AG09309 (cell line): ENCODE results near the genes SLC25A24, STXBP3 and TMEM167B.

GRCh38 chr1:103535985-103536424 is 10.5 kb downstream of the RNPC3 start:
- RRBS = no CpG with 5 or more reads among the region's 4 CpGs

DNA sequence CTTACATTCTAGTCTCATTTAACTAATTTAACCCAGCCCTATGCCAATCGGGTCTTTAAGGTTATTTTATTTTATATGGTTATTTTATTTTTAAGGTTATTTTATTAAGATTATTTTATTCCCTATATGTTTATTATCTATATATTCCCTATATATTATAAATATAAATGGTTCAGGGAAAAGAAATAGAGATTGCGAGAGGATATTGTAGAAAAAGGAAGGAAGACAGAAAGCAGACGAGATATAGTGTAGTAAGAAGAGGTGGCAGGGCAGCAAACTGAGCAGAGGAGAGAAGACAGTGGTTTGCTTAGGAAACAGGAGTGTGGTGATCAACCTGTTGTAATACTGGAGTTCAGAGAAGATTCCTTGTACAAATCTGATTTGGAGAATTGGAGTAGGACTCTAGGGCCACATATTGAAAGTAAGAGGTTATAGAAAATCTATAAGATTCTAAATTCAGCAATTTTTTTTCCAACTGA is 9.8 kb upstream of the AMY2B start:
- RRBS = no CpG with 5 or more reads among the region's 3 CpGs

DNA sequence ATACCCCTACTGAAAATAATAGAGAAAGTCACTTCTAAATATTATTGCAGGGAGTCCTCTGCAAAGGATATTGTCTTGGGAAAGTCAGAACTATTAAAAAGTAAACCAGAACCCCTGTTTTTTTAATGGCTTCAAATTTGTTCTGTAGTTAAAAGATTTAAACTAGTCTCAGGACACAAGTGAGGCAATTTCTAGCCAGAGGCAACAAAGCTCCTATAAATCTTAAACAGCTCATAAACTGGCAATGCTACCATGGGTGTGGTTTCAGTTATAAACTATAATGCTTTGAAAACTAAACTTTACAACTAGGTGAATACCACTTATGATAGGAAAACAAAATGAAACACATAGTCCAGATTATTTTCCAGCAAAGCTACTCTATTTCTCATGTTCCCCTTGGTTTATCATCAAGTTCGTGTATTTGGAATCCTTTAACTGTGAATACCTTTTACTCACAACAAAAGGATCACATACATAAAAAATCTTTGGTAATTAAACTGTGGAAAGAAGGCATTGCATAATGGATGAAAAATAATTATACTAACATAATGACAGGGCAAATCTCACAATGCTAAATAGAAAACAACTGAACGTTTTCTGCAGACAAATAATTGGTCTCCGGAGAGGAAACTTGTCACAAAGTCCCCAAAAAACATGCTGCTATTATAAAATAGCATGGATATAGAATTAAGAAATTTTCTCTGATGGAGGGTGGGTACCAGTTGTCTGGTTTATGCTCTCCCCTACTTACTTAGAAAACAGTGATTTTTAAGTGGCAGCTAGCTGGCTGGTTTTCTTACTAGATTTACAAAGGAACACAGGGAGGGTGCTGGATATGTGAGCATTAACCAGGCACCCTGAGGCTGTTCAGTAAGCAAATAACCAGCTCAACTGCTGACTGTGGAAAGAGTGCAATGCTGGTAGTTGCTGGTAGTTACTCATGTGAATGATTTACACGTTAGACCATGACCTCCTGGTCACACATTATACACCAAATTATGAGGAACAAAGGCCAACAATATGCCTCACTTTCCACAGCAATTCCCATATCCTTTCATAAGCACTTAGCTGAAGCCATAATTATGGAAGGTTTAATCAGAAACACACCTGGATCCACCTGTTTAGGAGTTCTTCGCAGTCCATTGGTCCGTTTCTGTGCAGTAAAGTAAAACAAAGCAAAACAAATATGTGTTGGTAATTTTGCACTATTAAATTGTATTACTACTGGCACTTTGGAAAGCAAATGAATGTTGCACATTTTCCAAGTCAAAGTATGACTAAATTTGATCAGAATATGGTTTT is 282.1 kb downstream of the VAV3 start:
- RRBS = no CpG with 5 or more reads among the region's 6 CpGs

DNA sequence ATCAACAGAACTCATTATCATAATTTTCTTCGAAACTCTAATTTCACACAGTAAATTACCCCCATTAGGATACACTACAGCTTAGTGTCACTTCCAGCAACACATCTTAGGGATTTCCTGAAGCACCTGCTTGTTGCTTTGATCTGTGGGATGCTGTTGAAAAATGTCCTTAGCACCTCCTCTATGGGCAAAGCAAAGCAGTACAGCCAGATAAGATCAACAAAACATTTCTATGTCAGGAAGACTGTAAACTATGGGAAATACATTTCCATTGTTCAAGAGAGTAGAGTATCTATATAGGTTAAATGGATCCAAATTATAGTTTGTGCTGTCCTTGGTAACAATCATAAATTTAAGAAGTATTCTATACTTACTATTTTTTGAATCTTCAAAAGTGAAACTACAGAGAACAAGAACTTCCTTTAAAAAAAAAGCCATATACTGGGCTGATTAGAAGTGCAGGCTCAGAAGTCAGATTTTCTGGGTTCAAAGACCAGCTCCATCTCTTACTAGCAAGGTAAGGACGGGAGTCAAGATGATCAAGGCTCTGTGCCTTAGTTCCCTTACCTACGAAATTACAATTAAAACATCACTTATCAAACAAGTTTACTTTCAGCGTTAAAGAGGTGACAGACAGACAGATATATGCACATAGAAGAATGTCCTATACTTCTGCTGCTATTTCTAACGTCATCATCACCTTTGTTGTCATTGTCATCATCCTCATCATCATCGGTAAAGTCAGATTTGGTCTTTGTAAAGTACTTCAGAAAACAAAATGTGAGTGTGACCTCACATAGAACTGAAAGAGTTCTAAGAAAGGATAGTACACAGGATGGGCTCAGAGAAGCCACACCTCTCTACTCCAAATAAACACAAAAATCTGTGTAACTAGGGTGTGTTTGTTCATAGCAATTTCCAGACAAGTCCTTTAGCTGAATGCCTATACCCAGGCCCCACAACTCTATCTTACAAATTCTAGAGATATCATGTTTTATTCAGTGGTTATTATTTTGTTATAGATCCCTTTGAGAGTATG is 178.8 kb downstream of the VAV3 start:
- RRBS = no CpG with 5 or more reads among the region's 6 CpGs

GRCh38 chr1:107829473-107829879 is 135.5 kb downstream of the VAV3 start:
- RRBS = no CpG with 5 or more reads among the region's 1 CpG

DNA sequence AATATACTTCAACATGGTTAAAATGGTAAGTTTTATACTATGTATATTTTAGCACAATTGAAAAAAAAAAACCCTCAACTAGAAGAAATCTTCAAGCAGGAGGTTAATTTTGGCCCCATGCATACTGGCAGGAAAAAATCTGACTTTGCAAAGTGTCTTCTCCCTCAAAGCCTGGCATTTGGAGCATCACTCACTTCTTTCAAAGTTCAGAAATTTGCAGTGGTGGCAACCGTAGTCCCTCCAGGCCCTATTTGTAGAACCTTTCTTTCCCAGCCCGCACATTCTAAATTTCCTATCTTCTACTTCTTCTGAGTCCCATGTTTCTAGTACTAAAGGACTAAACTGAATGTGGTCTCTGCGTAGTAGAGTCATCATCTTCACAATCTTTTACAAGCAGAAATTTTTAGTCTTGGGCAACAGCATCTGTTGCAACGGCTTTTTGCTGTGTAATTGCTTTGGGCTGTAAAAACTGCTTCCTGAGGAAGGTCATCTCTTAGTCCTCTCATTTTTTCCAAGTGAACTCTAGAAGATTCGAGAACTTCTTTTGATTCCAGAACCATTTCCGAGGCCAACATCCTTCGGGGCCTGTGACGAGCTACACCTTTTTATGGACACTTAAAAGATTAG is 23.9 kb downstream of the VAV3 start:
- RRBS = no CpG with 5 or more reads among the region's 8 CpGs

GRCh38 chr1:108049557-108049949 is 84.6 kb upstream of the VAV3 start:
- RRBS = no CpG with 5 or more reads among the region's 4 CpGs

- RRBS = no CpG with 5 or more reads among the region's 7 CpGs
Observed at GRCh38 chr1:108165442-108166369, 34.4 kb downstream of the SLC25A24 start.

GRCh38 chr1:108199699-108200576 is at the start of gene SLC25A24:
Gene SLC25A24 (minus strand): TSS chr1:108200343.
- RRBS = 1% methylated on average over 10 of the region's 96 CpGs

DNA sequence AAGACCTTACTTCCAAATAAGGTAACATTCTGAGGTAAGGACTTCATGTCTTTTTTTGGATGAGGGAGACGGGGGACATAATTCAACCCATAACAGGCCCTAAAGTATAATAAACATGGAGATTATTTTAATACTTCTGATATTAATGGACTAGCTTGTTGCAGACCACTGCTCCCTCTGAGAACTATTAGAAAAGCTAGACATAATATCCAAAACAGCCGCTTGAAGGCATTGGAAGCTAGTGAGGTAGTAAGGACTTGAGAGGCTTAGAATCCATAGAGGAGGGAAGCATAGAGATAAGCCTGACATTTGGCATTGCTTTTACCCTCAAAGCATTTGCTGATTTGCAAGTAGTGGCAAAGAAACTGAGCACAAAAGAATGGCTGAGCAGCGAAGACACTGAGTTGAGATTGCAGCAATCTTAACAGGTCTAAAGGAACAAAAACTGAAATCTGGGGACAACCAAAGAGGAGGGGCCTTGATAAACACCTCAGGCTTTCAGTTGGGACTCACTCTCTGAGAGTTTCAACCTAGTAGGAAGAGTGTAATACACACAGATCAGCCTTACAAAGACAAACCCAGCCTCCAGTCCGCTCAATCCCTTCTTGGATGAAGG is 43.1 kb downstream of the EEIG2 start:
- RRBS = no CpG with 5 or more reads among the region's 4 CpGs

DNA sequence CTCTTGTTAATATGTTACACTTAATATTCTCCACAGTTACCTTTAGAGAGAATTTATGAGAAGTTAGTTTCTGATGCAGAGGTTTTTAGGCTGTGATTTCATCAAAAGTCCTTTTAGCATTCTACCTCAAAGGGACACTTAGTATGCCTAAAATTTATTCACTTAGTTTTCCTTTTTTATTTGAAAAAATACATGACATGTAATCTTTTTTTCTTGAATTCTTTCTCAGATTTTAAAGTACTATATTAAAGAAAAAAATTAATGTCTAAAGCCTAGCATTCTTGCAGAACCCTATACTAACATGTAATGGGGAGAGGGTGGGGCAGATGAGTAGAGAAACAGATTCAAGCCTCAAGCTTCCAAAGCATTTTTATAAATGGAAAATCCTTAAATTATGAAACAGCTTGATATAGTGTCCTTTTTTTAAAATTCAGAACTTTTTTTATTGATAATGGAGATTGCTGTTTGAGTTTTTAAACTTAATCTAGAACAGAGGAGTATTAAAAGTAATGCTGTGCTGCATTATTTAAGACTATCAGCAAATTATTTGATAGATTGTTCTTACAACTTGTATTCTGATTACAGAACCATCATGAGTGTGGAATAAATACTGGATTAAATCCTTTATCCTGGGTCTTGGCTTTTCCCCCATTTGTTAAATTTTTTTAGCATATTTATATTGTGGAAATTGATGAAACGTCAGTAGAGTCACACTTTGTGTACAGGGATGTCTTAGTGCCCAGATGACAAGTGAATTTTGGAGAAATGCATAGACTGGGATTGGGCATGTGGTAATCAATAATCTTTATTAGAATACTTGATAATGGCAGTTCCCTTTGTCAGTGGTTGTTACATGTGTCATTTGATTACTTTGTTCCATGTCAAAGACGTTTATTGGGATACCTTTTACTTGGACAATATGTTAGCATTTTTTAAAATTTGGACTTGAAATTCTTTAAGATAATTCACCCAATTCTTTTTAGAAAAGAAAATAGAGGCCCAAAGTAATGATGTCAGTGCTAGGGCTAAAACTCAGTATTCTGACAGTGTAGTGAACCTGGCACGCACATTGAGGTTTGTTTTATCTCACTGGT is 8.8 kb downstream of the PRPF38B start:
- RRBS = no CpG with 5 or more reads among the region's 3 CpGs

GRCh38 chr1:108722176-108722799 is 9.6 kb downstream of the FNDC7 start:
- RRBS = no CpG with 5 or more reads among the region's 8 CpGs

DNA sequence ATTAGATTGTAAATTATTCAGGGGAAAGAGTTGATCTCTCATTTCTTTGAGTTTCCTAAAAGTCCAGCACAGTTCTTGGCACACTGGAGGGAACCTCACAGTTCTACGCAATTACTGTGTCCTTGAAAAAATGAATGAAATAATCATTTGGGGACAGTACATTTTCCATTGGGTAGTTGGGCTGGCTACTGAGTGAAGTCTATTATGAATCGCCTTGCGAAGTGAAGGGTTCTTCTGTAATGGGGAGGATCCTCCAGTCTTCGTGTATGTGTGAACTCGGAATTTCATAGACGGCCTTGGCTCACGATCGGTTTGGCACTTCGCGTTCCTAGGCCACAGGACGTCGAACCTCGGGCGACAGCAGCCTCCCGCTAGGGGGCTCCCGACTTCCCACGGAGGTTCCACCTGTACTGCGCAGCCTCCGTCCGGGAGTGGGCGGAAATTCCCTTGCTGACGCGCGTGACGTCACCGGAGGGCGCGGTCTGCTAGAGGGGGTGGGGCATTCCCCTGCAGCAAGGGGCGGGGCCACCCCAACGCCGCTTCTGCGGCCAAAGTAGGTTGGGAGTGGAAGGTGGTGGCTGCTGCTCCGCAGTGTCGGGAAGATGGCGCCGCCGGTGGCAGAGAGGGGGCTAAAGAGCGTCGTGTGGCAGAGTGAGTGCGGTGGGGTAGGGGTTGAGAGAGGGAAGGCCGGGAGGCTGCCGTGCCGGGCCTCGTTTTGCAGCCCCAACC is at the start of gene STXBP3:
STXBP3 (plus strand) TSS at position 539 of the 729 bp plus-strand sequence.
- RRBS = 3% methylated on average over 11 of the region's 44 CpGs

DNA sequence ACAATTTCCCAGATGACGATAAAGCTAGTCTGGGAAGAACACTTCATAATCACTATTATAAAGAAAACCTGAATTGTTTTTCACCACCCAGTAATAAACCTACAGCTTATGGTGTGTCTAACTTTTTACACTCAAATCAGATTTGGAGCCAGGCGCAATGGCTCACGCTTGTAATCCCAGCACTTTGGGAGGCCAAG is 945 bp downstream of the CLCC1 start:
- RRBS = no CpG with 5 or more reads among the region's 3 CpGs

GRCh38 chr1:109090481-109091511 is at the start of gene TMEM167B:
Gene TMEM167B (plus strand): TSS chr1:109090764.
- RRBS = 2% methylated on average over 13 of the region's 57 CpGs

- RRBS = no CpG with 5 or more reads among the region's 5 CpGs
Observed at GRCh38 chr1:109091512-109092168, 1.1 kb downstream of the TMEM167B start.

GRCh38 chr1:109104412-109105608 is 7.7 kb downstream of the CFAP276 start:
- RRBS = no CpG with 5 or more reads among the region's 22 CpGs

DNA sequence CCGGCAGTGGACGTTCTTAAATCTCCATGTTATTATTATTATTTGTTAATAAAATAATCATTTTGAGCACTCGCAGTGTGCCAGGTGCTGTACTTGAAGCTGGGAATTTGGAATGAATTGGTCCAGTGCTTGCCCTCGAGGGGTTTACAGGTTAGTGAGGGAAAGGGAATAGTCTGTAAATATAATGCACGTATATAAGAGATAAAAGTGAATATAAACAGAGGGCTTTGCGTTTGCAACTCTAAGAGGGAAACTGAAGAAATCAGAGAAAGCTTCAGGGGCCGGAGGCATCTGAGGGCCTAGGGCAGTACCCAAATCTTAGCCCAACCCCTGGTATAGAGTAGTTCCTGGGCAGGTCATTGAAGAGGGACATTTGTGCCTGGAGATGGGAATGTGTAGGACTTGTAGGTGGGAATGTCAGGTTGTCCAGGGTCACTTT is 17.6 kb downstream of the ELAPOR1 start:
- RRBS = no CpG with 5 or more reads among the region's 7 CpGs

- RRBS = no CpG with 5 or more reads among the region's 4 CpGs
Observed at GRCh38 chr1:109133923-109134344, 20.0 kb downstream of the ELAPOR1 start.